Placental epithelial cell (primary cell): ENCODE measurements around a stretch of chr22.

DNA sequence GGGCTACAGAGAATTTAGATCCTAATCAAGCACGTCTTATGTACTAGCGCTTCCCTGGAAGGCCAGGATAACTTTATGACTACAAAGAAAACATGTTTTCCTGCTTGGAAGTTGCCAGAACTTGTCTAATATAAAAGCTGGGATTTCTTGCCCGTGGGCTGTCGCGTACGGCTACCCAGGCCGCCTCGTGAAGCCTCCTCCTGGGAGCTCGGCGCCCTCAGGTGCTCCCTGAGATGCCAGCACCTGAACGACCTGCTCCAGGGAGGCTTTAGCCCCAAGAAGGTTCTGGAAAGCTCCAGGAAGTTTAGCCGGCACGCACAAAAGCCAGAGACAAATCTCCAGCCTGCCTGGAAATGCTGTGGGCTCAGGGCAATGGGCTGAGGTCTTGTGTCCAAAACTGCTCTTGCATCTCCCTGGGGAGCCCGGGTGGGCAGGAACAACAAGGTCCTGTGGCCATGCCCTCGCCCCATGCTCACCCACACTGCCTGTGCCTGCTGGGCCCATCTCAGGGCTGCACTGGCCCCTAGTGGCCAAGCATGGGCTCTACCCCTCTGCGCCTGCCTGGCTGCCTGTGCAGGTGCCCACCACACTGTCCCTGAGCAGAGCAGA is 4.6 kb upstream of the CELSR1 start:
- CAGE, long polyA plus RNA, result no peak

DNA sequence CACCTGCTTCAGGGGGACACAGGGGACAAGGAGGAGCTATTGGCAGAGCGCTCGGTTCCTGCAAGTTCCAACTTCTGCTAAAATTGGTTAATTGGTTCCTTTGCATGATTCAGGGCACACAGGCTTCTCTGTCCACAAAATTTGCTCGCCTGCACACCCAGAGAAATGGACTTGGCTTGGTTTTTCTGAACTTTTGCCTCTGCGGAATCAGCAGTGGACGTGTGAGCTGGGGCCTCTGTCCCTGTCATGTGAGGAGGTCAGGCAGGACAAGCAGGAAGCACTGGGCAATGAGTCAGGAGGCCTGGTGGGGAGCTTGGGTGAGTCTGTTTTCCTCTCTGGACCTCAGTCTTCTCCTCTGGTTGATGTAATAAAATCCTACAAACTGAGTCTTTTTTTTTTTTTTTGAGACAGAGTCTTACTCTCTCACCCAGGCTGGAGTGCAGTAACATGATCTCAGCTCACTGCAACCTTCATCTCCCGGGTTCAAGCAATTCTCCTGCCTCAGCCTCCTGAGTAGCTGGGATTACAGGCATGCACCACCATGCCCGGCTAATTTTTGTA is 10.5 kb upstream of the CELSR1 start:
- CAGE, long polyA plus RNA, result no peak

DNA sequence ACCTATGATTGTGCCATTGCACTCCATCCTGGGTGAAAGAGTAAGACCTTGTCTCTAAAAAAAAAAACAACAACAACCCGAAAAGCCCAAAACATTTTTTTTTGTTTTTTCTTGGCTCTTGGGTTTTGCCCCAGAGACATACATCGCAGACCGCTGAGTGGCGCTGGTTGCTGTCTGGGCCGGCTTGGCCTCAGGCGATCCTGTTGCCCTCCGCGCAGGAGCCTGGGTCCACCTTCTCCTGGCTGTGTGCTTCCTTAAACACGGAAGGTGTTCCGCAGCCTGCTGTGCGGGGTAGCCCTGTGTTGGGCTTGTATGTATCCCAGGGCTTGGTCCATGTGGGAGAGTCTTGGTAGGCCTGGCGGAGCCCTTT is 11.2 kb upstream of the GRAMD4 start:
- CAGE, long polyA plus RNA, result no peak

DNA sequence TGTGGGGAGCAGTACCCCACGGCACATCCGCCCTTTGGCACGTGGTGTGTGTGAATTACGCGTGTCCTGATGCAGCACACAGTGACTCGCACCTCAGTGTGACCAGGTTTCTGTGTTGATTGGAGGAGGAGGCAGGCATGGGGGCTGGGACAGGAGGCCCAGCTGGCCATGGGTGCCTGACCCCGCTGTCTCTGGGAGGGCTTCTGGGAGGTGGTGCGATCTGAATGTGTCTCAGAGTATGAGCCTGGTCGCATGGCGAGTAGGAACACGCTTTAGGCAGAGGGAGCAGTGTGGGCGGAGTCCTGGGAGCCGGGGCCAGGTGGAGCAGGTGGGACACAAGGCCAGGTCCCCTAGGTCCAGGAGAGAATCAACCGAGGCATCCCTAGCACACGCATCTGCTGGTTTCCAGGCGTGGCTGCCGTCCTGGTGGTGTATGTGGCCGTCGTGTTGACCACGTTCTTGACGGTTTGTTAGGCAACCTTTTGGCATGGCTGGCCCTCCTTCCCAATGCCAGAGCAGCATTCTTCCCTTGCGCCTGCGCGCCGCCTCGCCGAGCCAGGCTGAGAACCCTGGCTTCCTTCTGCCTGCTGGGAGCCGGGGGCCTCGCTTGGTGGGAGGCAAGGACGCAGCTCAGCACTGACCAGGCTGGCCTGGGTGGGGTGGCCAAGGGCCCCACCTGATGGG is 5.8 kb downstream of the GRAMD4 start:
- CAGE, long polyA plus RNA, result no peak

GRCh38 chr22:46660083-46661208 is 40.3 kb downstream of the GRAMD4 start:
- CAGE, long polyA plus RNA, result no peak

DNA sequence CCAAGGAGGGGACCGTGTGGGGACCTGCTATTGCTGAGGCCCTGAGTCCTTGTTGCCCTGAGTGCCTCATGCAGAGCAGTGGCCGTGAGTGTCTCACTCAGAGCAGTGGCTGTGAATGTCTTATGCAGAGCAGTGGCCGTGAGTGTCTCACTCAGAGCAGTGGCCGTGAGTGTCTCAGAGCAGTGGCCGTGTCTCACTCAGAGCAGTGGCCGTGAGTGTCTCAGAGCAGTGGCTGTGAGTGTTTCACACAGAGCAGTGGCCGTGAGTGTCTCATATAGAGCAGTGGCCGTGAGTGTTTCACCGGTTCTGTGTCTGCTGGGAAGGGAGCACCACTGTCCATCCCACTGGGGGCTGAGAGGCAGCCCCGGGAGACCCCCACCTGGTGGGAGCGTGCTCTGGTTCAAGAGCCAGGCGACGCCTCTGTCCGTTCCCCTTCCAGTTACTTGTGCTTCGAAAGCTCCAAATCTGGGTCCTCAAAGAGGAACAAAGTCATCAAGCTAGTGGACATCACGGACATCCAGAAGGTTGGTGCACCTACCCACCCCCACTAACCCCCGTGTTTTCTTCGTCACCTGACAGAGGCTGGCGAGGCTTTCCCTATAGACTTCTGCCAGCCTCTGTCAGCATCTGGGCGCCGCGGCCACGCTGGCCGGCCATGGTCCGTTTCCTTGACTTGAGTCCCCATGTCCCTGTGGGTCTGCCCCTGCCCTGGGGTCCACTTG is 55.0 kb downstream of the GRAMD4 start:
- CAGE, long polyA plus RNA, result no peak

DNA sequence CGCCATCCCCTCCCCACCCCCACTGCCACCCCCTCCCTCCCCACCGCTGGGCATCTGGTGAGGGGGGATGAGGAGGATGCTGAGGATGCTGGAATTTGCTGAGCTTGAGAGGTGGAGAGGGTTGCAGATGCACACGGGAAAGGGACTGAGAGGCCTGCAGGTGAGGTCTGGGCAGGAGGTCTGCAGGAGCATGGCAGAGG is 7.7 kb upstream of the TBC1D22A start:
- CAGE, long polyA plus RNA, result no peak

- CAGE, long polyA plus RNA, result no peak
Observed at GRCh38 chr22:46758759-46759368, 3.6 kb upstream of the TBC1D22A start.

GRCh38 chr22:46915945-46916891 is 153.8 kb downstream of the TBC1D22A start:
- CAGE, long polyA plus RNA, result no peak

- CAGE, long polyA plus RNA, result no peak
Observed at GRCh38 chr22:46916892-46917872, 154.7 kb downstream of the TBC1D22A start.

DNA sequence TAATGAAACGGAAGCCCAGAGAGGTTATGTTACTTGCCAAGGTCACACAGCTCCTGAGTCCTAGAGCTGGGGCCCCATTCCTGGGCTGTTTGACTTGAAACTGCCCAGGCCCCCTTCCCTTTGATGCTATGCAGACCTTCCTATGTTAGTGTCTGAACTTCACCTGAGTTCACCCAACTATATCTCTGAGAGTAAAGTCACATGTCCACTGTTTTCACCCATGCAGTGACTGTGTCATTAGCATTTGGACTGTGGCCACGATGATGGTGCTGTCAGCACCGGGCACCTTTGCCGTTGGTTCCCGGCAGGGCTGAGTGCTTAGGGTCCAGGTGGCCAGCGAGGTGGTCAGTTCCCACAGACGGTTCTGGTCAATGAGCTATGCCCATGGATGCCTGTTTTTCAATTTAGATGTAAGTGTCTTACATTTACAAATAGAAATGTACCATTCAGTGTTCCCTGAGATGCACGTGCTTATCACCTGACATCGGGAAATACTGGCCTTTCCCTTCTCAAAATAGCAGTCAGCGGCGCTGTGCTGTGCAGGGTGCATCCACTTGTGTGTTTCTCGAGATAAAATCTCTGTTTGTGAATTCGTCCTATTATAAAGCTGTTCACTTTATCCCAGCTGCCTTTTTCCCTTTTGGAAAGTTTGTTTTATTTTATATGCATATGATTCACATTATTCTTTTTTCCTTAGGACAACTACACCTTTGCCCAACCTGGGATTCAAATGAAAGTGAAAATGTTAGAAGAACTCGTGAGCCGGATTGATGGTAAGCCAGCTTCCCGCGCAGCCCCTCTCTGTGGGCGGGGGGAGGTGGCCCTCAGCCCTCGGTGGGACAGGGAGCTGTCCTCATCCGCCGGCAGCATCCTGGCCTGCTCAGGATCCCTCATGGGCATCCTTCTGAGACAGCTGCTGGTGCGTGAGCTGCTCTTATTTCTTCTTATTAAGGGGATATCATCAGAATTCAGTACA is 234.8 kb downstream of the TBC1D22A start:
- CAGE, long polyA plus RNA, result no peak

DNA sequence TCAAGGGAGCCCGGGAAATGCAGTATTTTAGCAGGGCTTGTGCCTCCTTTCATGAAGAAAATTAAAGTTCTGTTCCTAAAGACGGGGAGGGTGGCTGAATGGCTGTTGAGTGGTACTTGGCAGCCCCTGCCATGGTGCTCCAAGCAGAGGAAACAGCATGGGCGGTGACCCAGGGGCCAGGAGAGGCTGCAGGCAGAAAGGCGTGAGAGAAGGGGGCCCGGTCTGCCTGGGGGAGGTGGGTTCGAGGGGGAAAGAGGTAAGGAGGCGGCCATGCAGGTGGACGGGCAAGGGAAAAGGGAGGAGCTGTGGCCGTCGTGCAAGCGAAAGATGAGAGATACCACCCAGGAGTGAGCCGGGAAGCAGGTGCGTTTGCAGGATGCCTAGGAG is 390.8 kb downstream of the TBC1D22A start:
- CAGE, long polyA plus RNA, result no peak

- CAGE, long polyA plus RNA, result no peak
Observed at GRCh38 chr22:47153681-47154286, 391.3 kb downstream of the TBC1D22A start.

DNA sequence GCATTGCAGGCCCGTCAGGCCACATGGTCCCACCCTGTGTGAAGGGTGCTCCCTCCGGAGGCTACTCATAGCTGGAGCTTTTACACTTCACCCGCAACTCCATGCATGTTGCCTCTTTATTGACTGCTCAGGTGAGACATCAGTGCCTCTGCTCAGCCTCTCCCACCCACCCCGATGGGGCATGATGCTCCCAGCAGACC is 225.9 kb upstream of the TAFA5 start:
- CAGE, long polyA plus RNA, result no peak

- CAGE, long polyA plus RNA, result no peak
Observed at GRCh38 chr22:48478002-48478655, 11.2 kb upstream of the TAFA5 start.

DNA sequence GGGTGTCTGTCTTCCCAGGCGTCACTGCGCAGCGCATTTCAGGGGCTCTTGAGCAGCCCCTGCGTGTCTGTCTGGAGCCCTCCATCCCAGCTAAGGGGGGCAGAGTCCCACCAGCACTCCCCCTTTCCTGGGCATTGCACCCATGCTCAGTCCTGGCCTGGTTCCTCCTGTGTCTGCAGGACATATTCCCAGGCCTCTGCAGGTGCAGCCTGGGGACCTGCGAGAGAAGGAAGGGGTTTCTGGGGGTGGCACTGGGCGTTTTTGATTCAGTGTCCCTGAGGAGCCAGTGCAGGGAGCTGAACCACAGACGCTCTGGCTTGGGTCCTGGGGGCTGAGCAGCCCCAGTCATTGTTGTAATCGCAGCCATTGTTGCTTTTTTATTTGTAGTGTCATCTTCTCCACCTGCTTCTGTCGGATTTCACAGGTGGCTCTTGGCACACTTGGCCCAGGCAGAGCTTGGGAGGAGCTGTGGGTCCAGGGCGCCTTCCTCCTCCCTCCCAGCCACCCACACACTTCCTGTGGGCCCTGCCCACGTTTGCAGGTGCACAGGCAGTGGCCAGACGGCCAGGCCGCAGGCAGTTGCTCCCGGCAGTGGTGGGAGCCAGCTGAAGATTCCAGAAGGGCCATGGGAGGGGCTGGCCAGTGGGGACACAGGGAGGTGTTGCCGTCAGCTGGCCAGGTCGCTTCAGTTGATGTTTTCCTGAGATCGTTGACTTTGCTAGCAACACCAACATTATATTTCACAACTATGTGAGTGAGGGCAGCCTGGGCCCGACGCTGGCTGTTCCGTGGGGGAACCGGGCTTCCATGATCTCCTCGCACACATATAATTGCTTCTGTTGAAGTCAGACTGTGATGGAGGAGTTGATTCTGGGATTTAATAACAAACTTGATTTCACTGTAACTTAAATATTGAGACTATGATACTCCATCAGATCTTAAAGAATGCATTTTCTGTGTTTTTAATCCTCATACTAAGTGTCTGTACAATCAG is 146.4 kb downstream of the TAFA5 start:
- CAGE, long polyA plus RNA, result no peak

GRCh38 chr22:48719065-48719468 is 229.7 kb downstream of the TAFA5 start:
- CAGE, long polyA plus RNA, result no peak

DNA sequence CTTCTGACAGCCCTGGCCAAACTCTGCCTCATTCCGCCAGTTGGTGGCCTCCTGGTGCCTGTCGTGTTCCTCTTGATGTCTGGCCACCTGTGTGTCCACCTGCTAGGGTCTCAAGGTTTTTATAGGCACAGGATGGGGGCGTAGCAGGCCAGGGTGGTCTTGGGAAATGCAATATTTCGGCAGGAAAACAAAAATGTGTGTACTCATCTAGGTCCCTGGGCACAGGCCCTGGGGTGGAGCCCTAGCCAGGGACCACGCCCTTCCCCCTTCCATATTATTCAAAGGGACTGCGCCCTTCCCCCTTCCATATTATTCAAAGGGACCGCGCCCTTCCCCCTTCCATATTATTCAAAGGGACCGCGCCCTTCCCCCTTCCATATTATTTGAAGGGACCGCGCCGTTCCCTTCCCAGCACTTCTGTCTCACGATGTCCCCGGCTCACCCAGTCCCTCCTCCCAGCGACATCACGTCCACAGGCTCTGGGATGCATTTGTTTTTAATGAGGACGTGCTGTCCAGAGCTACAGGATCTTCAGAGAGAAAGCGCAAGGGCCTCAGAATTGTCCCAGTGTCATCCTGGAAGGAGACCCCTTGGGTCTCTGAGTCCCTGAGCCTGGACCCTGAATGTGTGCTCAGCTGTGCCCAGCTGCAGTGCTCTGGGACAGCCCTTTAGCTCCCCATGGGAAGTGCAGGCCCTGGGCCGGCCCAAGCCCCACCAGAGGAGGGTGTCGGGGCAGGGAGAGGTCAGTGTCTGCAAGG is 528.2 kb downstream of the TAFA5 start:
- CAGE, long polyA plus RNA, result no peak

GRCh38 chr22:49066881-49067080 is 577.4 kb downstream of the TAFA5 start:
- CAGE, long polyA plus RNA, result no peak

DNA sequence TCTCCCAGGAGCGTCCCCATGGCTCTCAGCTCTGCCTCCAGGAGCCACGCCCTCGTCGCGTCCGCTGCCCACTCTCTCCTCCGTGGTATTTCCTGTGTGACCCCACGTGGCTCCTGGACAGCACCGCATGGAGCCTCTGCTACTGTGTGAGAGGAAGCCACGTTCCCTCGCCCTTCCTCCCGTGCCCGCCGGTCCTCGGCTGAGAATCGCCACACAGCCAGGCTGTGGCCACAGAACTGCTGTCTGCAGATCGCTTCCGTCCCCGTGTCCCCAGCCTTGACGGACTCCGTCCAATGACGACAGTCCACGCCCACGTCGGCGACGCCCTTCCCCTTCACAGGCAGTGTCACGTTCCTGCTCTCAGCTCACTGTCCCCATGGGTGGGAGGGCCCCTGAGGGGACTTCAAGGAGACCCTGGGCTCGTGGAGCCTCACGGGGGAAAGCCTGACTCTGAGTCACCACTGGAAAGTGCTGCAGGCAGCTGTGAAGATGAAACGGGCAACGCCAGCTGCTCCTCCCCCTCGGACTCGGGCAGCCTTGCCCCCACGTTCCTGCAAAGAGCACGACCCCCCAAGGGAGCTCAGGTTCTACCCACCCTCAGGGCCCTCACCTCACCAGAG is 458.5 kb downstream of the BRD1 start:
- CAGE, long polyA plus RNA, result no peak